Pulmonary artery (tissue), 1 donor: ENCODE results near the genes KDSR and SERPINB5.

DNA sequence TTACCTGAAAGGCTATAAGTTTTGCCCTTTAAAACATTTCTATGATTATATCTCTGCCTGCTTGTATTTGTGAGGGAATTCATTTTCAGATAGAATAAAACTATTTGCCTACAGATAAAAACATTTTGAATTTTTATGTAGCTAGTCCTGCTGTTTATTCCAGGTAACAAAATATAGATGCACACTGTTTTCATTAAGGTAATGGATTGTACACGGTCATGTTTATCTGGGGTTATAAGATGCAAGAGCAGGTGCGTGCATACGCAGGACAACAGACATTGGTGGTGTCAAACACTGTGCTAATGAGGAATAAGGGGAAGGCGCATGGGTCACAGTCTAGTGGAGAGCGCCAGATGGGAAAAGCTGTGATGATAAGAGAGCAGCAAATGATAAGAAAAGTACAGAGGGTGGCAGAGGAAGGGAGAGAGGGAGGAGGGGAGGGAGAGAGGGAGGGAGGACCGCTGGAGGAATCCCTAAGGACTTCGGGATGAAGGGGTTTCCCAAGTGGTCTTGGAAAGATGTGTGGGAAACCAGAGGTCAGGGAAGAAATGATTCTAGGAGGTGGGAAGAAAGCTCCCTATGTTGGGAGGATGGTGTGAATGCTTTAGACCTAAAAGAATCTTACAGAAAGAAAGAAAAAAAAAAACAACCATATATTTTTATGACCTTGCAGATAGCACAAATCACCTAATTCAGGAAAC lies 2.8 kb downstream of the TNFRSF11A start:
- PRO-cap, result no peak

GRCh38 chr18:62329373-62330685 lies 4.7 kb downstream of the TNFRSF11A start:
- PRO-cap, result no peak

DNA sequence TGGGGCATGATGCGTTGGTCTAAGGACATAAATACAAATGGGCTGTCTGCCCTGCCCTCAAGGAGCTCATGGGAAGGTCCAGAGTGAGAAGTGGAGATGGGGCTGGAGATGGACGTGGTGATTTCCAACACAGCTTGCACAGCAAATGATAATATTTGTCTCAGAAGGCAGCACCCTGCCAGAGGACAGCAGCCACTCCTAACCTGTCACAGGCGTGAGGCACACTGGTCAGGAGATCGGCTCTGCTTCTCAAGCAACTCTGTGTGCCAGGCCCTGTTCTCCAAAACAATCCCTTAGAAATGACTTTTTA lies 25.5 kb upstream of the ZCCHC2 start:
- PRO-cap, result no peak

GRCh38 chr18:62523542-62523663 lies 578 bp downstream of the ZCCHC2 start:
- PRO-cap, result no peak

- PRO-cap, result no peak
Measured at GRCh38 chr18:62525228-62525536, 2.4 kb downstream of the ZCCHC2 start.

GRCh38 chr18:62533758-62534478 lies 11.1 kb downstream of the ZCCHC2 start:
- PRO-cap, result no peak

GRCh38 chr18:62571042-62571534 lies 48.3 kb downstream of the ZCCHC2 start:
- PRO-cap, result no peak

- PRO-cap, result no peak
Measured at GRCh38 chr18:62577188-62577845, 54.5 kb downstream of the ZCCHC2 start.

DNA sequence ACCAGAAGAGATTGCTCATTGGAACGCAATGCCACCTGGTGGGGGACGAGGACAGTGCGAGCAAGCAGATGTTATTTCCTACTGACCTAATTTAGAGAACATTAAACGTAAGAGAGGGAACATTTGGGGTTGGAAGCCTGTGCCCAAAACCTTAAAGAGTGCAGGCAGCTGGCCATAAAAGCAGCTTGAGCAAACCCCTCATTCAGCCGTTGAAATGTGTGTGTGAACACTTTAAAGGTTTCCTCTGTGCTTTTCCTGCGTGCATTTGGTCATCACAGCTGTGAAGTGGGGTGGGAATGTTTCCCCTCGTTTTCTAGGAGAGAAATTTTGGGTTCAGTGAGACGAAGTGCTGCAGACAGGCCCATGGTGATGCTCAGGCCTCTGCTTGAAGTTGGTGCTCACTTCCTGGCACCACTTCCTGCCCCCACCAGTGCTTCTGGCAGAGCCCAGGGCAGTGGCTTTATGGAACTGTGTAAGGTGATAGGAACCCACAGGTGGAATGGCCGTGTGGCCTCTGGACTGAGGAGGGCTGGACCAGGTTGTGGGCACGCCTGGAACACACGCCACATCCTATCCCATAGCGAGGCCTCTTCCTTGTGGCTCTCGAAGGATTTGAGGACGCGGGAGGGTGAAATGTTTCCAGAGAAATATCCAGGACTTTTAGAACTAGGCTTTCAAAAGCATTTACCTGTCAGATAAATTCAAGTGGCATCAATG lies 61.8 kb downstream of the ZCCHC2 start:
- PRO-cap, result no peak

DNA sequence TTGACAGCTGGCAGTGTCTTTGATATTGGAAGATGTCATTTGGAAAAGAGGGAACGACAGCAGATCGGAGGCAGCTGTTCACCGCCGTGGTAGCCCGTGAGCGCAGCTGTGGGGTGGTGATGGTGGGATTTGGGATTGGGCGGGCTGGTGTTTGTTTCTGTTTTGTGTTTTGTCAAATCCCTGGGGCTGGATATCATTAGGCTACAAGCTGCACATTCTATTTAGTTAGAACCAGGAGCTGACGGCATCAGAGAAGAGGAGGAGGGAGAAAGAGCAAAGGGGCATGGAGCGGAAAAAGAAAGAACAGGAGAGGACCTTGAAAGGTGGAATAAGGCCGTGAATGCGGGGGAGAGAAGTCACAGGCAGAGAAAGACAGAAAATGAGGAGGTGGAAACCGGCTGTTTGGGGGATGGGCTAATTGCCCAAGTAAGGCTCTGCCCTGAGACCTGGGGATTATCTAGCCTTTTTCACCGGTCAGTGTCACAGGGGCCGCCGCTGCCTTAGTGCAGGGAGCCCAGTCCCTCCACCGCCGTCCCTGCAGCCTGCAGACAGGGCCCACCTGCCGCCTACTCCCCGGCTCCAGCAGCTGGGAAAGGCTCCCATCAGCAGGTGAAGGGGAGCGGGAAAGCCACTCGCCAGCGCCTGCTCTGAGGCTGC lies 88.0 kb downstream of the ZCCHC2 start:
- PRO-cap, result no peak

DNA sequence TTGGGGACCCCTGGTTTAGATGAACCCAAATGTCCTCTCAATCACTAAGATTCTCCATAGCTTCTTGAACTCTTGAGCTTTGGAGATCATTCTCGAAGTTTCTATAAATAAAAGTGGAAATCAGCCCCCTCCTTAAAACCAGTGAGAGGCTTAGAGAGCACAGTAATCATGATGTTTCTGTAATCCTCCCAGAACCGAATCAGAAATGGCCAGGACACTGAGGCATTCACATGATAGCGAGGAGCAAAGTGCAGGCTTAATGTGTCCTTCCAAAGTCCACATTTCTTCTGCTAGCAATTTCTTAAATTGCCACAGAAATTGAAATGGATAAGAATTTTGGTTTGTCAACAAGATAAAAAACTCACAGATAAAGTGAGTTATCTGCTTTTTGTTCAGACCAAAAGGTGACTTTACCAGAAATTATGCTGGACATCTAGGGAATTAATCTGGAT lies 82.6 kb upstream of the PHLPP1 start:
- PRO-cap, result no peak

GRCh38 chr18:62739762-62740369 lies 24.5 kb downstream of the PHLPP1 start:
- PRO-cap, result no peak

DNA sequence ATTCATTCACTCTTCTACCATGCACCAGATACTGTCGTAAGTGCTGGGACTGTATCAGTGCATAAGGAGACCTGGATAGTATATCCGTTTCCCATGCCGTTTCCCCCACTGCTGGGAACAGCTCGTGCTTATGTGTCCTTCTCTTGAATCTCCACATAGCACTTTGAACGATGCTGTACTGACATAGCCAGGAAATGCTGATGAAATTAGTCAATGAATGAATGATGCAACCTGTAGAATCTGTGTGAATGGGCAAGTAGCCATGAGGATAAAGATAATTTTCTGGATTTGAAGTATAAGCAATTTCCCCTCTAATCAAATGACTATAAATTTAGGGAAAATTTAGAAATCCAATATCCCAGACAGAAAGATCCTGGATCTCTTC lies 276.0 kb downstream of the BCL2 start:
- PRO-cap, result no peak

GRCh38 chr18:63159710-63160881 lies 159.5 kb downstream of the BCL2 start:
- PRO-cap, result unidirectional peak, minus-strand start at chr18:63160545

GRCh38 chr18:63189054-63189691 lies 130.4 kb downstream of the BCL2 start:
- PRO-cap, result no peak

- PRO-cap, result no peak
Measured at GRCh38 chr18:63310536-63311161, 8.9 kb downstream of the BCL2 start.

DNA sequence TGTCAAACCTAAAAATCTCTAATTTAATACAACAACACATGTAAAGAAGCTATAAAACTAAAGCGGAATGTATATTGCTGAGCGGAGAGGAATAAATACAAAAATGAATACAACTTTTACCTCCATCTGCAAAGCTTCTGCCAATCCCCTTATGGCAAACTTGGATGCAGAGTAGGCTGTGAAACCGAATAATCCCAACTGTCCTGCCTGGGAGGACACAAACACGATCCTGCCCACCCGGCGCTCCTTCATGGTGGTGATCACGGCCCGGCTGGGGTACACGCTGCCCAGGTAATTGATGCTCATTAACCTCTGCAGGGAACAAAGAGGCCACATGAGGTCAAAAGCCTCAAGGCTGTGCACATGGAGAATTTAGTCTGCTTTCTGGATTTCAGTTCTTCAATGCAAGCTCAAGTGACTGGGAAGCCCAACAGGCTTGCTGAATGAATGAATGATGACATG lies 16.2 kb downstream of the KDSR start:
- PRO-cap, result no peak

DNA sequence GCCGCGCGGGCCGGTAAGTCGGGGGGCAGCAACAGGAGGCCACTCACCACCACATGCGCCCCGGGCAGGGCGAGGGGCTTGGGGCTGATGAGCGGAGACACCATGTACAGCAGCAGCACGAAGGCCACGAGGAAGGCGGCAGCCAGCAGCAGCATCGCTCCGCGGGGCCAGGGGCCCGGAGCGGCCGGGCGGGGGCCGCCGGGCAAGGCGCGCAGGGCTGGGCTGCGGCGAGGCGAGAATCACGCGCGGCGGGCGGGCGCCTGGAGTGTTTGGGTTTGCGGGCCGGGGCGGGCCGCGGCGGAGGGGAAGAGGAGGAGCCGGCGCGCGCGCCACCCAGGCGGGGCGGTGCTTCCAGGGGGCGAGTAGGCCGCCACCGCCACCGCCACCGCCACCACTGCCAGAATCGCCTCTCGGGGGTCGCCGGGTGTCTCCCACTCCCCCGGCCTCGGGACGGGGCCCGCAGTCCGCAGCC lies at the start of gene KDSR:
Gene KDSR, minus strand, starts transcription at position 243 of the 472 bp plus-strand sequence.
- PRO-cap, result bidirectional peak, plus-strand start at position 400 of the sequence, minus-strand start at position 241 of the sequence

DNA sequence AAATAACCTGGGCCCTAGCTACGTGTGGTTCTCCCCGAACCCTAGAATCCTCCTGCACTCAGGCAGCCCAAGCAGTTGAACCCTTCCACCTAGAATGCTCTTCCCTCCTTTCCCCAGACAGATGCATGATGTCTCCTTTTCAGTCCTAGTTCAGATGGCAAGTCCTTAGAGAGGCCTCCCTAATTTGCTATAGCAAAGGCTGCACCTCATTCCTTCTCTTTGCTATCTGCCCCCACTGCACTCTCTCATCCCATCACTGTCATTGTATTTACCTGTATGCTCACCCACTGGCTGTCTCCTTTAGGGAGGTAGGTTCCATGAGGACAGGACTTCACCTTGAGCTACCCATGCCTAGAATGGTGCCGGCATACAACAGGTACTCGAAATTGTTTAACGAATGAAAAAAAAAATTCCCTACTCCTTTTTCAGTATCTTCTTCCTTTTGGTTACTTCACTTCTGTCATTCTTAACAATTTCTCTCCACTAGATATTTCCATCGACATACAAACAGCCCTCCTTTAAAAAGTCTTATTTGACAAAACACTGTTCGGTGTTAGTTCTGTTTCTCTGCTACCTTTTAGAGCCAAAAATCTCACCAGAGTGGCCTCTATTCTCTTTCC lies 5.5 kb downstream of the VPS4B start:
- PRO-cap, result no peak

GRCh38 chr18:63476565-63477399 lies at the start of gene SERPINB5:
SERPINB5 (plus strand) TSS chr18:63476958.
- PRO-cap, result no peak